Occipital lobe (tissue), 2 donors: Measurements from ENCODE around the genes PPARG and TSEN2.

DNA sequence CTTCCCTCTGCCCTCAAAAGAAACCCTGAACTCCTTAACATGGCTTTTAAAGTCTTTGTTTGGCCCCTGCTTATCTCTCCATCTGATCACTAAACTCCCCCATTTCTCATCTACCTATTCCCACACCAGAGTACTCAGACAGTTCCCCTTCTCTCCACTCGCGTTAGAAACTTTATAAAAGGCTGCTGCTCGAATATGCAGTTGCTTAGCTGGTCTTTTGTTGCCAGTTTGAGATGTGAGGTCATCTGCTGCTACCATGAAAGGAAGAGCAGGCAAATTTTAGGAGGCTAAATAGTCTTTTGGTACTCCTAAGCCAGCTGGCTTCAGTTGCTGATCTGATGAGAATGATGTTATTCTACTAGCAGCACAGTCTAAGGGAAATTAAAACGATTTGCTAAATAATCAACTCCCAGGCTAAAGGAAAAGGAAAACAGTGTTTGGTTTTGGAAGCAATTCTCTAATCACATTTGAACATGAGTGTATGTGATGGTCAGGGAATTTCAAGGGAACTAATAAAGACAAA lies 51.0 kb downstream of the TAMM41 start:
- RAMPAGE, long total RNA = no peak

- RAMPAGE, long total RNA = no peak
Observed at GRCh38 chr3:12154801-12155229, 3.9 kb downstream of the TIMP4 start.

DNA sequence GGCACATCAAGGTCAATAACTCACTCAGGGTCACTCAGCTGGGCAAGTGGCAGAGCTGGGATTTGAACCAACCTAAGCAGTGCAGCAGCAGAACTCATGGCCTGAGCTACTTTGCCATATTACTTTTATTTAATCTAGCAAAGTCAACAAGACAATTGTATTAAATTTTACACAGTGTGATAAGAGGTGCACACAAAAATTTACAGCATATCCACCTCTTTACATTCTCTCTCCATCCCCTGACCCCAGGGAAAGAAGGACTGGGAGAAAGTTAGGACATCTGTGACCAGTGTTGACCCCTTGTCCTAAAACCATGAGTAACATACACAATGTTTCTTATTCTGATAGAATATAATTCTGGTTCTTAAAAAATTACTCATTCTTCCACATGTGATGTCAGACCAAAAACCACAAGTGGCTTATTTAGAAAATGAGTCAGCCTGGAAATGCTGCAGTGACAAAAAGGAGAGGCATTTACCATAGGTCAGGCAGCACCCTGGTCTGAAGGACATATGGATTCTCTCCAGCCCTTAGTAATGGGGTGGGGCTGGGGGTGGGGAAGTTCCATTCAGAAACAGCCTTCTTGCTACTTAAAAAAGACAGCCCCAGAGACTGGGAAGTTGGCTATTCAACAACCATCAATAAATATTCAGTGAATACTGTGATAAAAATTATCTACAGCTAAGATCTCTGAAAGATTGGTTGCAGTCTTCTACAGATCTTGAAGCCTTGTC lies 34.7 kb upstream of the TIMP4 start:
- RAMPAGE, long total RNA = no peak

DNA sequence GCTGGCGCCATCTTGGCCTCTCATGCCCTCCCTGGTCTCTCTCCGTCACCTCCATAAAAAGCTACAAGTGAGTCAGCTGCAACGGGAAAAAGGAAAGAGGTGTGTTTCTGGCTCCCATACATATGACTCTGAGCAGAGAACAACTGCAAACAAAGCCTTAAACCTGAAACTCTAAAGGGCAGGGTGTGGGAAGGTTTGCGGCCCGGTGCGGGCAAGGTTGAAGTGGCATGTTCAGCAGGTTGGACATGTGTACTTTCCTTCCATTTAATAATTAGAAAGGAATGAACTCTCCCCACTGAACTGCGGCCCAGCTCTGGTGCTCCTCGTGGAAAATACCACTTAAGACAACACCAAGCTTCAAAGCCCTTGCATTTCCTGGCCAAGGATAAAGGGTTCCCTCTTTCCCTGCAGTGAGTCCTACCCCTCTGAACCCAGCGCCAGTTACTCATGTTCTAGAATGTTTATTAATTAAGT lies 58.9 kb upstream of the PPARG start:
- RAMPAGE, long total RNA = no peak

DNA sequence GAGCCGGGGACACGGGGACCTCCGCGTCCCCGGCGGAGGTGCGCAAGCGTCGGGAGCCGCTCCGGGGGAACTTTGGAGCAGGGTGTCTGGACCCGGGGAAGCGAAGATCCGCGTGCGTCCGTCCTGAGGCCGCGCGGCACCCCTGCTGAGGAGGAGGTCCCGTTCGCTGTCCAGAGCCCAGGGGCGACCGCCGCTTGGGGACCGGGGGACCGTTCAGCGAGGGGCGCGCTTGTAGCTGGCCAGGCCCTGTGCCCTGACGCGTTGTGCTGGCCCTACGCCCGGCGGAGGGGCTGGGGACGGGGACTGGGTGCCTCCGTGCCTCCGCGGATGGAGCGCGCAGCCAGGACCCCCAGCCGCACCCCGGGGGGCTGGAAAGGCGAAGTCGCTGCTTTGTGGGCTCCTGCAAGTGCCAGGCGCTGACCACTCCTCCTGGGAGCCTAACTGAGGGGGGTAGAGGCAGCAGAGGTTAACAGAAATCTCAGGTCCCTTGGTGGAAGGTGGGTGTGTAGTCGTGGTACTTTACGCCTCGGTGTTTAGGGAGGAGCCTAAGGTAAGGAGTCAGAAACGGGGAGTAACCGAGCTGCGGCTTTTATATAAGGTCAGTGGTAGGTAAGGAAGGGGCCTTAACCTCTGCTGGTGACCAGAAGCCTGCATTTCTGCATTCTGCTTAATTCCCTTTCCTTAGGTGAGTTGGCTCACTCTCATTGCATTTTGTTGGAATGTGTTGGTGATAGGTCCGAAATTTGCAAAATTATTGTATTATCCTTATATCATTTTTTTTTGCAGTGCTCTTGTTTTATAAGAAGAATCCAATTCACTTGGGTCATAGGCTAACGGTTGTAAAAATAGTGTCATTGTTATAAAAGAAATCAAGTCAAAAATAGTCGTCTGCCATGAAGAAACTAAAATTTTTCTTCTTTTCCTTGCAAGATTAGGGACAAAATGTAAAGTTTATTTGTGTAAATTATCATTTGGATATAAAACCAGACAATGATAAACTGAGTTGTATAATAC lies at the start of gene PPARG:
Gene PPARG, plus strand, starts transcription at position 621 of the 1,014 bp plus-strand sequence.
- RAMPAGE, long total RNA = no peak

DNA sequence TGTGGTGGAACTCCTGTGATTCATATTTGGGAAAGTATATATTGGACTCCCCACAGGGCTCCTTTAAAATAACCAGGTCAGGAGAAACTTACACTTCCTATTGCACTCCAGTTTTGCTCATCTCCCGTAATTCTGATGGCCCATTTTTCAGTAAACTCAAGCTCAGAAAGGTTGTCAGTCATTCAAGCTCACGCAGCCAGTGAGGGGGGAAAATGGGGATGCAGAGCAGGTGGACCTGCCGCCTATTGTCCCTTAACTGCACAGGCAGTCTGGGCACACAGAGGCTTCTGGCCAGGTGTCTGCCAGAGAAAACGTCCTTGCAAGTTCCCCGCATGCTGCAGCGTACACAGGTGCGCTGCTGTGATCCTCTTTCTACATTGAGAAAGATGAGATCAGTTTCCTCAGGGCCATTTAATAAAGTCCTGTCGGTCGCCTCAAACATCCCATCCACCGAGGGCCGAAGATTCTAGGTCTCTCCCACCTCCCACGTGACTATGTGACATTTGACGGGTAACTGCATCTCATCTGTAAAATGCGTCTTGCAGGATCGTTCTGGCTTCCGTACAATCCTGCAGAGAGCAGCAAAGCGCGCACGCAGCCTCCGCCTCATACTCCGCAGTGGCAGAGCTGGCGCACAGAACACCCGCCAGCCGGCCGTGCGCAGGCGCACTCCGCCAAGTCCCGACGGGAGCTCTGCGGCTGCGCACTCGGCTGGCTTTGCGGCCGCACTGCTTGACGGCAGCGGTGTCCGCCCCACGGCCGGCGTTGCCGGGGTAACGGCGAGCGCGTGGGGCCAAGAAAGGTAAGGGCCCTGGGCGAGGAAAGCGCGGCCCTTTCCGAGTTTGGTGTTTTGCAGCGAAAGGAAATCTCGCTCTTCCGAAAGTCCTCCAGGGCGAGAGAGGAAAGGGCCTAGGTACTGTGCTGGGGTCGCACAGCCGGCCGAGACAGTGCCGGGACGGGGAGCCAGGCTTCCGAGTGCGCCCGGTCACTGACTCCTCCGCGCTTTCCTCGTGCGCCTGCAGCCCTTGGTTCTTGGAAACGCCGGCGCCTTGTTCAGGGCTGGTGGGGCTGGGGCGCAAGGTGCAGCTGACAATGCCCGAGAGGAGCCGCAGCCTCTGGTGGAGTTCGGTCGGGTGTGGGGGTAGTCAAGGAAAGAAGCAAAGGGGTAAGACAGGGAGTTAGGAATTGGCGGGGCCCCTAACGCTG lies at the start of gene TSEN2:
Gene TSEN2, plus strand, starts transcription at position 765 of the 1,206 bp plus-strand sequence.
- RAMPAGE, long total RNA = no peak

DNA sequence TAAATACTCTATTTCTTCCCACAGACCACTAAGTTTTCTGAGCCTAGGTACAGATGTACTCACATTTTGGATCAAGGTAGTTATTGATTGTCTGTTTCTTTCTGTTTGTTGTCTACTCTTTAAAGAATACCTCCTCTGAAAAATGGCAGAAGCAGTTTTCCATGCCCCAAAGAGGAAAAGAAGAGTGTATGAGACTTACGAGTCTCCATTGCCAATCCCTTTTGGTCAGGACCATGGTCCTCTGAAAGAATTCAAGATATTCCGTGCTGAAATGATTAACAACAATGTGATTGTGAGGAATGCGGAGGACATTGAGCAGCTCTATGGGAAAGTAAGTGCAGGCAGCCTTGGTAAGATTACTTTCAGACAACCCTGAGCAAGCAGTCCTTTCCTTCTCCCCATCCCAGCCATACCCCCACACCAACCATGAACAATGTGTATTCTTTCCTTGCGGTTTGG lies 5.4 kb downstream of the TSEN2 start:
- RAMPAGE, long total RNA = no peak

DNA sequence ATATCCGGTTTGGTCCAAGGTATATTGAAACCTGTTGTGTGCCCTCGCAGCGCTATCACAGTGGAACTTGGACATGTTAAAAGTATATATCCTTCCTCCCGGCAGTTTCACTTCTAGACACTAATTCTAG lies 609 bp upstream of the RAF1 start:
- RAMPAGE, long total RNA = no peak

DNA sequence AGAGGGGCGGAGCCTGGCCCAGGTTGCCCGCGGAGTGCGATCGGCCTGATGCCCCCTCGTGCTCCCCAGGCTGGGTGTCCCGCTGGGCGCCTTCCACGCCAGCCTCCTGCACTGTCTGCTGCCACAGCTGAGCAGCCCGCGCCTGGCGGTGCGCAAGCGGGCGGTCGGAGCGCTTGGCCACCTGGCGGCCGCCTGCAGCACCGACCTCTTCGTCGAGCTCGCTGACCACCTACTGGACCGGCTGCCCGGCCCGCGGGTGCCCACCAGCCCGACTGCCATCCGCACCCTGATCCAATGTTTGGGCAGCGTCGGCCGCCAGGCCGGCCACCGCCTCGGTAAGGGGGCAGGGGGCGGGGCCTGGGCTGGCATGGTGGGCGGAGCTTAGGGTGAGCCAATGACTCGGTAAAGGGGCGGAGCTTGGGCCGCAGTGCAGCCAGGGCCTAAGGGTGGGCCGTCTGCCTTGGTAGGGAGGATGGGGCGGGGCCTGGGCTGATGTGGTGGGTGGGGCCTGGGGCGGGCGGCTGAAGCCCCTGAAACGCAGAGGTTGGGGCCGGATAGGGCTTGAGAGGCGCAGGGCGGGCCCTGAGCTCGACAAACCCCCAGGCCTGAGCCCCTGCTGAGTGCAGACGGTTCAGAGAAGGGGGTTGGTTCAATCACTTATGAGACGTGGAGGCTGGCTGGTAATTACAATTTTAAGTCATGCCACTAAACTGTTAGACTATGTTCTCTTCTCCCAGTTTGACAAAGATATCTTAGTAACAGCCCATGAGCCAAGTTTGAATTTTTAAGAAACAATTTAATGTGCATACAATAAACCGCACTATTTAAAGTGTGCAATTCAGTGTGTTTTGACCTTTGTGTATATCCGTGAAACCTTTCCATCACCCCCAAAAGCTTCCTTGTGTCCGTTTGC lies 13.8 kb downstream of the CAND2 start:
- RAMPAGE, long total RNA = no peak

- RAMPAGE, long total RNA = no peak
Observed at GRCh38 chr3:12838315-12839237, 2.8 kb downstream of the RPL32 start.

- RAMPAGE, long total RNA = no peak
Observed at GRCh38 chr3:12841759-12842082, 356 bp upstream of the RPL32 start.

DNA sequence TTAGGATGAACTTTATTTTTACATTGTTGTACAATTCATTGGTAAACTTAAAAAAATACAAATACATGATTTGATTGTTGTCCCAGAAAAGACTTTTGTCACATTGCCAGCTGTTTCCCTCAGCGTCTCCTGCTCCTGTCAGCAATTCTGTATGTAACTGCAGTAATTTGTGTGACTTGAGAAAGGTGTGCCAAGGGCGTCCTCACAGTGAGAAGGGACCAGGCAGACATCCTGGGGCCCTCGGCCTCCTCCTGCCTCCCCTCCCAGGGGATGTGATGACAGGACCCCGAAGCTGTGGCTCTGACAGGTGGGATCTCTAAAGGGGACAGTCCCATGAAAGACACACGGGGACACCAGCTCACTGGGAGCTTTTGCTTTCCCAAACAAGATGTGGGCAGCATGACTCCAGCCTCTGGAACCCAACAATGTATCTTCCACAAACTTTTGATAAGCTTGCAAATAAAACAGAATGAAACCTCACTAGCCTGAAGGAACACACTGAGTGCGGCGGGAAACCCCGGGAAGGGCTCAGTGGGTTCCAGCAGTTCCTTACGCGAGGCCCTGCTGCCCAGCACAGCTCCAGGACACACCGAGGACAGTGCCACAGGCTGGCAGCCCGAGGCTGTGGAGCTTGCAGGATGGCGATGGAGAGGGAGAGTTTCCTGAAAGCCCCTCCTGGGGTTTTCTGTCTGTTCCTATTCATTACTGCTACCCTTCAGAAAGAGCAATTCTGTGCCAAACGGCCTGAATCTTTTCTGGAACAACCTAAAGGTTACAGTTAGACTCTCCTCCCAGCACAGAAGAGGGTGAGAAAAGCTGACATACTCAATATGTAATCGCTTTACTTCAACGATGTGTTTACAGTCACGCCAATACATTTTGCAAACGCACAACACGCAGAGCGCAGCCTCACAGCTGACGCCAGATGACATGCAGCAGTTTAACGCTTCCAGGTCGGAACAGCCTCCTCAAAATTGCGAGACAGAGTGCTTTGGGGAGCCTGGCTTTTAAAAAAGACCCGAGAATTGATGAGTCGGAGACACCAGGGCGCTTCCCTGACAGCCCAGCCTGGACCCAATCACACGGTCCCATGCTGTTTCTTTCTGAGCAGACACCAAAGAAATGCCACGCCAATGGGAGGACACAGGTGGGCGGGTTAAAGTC lies 56.9 kb upstream of the RPL32 start:
- RAMPAGE, long total RNA = no peak

DNA sequence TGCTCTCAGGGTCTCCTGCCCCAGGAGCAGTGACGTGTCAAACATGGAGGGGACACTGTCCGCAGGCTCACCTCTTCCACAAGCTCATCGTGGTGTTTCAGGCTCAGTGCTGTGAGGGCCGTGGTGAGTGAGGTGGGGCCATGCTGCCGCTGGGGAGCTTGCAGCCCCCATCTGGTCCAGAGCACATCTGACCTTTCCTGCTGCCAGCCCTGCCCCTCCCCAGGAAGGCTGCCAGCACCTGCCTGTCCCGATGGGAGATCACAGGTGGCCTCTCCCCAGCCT lies 64.8 kb upstream of the RPL32 start:
- RAMPAGE, long total RNA = no peak

DNA sequence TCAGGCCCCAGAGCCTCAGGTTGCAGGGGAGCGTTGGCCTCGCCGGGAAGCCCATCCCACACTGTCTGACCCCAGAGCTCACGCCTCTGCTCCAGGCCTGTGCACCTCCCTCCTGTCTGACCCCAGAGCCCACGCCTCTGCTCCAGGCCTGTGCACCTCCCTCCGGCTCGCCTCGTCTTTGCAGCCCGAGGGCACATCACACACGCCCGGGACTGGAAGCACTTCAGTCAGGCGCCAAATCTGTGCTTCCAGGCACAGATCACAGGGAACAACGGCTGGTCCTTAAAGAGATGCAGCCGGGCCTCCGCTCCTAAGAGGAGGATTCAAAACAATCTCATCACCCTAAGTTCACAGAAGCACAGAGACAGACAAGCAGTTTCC lies 103.0 kb upstream of the RPL32 start:
- RAMPAGE, long total RNA = no peak

GRCh38 chr3:12952386-12952913 lies 111.1 kb upstream of the RPL32 start:
- RAMPAGE, long total RNA = no peak

DNA sequence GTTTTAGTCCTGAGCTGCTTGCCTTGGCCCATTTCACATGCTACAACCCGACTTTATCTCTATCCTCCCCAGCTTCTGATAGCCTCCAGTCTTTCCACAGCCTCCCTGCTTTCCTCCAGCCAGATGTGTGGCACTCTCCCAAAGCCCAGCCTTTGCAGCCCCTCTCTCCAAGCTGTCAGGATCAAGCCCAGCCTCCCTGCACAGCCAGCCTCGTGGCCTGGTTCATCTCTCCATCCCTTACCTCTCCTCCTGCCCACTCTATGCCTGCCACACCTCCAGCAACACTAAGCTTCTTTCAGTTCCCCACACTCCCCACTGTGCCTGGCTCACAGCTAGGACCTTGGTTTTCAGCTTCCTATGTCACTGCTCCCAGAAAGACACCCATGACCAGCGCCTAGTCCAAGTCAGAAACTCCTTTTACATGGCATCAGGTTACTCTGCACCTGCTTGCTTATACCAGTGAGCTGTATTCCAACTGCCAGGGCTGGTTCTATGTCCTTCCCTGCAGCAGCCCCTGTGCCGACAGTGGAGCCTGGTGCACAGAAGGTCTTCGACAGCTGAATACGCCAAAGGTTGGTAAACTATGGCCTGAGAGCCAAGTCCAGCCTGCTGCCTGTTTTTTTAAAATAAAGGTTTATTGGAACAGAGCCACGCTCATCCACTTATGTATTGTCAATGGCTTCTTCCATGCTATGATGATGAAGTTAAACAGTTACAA lies 102.7 kb downstream of the IQSEC1 start:
- RAMPAGE, long total RNA = no peak

- RAMPAGE, long total RNA = no peak
Observed at GRCh38 chr3:13087816-13088648, 14.8 kb upstream of the IQSEC1 start.

DNA sequence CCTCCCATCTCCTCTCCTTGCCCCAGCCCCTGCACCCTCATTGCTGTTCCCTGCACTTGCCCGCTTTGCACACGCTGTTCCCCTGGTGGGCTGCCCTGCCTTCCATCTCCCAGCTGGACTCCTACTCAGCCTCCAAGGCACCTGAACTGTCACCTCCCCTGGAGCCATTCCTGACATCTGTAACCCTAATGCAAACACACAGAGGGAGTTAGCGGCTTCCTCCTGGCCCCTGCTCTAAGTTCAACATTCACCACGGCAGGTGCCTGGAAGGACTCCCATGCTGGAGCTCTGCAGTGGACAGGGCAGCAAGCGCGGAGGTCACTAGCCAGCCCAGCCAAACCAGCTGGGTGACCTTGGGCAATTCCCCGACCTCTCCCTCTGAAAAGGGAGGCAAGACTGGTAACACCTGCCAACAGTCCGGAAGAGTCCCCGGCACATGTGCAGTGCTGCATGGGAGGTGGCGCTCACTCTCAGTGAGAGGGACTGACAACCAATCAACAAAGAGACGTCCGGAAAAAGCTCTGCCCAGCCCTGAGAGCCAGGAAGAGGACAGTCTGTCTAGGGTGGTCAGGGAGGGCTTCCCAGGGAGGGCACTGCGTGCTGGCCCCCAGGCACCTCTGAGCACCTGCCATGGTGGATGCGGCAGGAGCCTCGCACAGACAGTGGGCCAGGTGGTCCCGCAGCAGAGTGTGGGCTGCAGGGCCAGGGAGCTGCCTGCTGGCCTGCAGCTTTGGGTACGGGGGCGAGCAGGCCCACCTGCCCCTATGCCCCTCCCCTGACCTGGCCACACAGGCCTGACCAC lies 39.0 kb upstream of the IQSEC1 start:
- RAMPAGE, long total RNA = no peak

DNA sequence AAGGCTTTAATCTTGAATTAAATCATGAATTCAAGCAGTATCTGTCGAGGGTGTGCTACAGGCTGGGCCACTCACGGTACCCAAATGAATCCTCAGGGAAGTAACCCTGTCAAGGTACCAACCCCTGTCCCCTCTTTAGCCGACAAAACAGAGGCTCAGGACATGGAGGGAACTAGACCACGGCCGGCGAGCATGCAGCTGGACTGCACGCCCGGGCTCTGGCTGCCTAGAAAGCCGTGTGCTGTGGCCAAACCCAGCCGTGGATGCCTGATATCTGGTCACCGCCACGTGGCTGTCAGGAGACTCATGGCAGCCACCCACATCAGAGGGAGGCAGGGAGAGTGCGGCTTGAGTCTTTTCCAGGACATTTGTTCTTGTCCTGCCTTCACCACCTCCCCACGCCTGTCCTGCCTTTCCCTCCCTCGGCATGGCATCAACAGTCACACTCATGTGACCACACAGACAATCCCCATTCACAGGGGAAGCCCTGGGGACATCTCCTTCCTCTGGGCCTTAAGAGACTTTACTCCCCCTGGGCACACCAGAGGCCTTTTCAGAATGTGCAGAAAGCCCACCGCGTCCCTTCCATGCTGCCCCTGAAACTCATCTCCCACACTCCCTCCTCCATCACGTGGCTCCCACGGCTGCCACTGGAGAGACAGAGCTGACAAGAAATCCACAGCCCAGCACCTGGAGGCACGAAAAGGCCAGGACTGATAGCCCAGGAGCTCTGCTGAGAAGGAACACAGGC lies 71.0 kb upstream of the IQSEC1 start:
- RAMPAGE, long total RNA = no peak

GRCh38 chr3:13189678-13190435 lies 116.6 kb upstream of the IQSEC1 start:
- RAMPAGE, long total RNA = no peak